ENCODE measurements around the gene SMIM14.

- RRBS, result no CpG with 5 or more reads among the region's 6 CpGs
Observed at GRCh38 chr4:38314665-38315111, 349.3 kb upstream of the KLF3 start.

DNA sequence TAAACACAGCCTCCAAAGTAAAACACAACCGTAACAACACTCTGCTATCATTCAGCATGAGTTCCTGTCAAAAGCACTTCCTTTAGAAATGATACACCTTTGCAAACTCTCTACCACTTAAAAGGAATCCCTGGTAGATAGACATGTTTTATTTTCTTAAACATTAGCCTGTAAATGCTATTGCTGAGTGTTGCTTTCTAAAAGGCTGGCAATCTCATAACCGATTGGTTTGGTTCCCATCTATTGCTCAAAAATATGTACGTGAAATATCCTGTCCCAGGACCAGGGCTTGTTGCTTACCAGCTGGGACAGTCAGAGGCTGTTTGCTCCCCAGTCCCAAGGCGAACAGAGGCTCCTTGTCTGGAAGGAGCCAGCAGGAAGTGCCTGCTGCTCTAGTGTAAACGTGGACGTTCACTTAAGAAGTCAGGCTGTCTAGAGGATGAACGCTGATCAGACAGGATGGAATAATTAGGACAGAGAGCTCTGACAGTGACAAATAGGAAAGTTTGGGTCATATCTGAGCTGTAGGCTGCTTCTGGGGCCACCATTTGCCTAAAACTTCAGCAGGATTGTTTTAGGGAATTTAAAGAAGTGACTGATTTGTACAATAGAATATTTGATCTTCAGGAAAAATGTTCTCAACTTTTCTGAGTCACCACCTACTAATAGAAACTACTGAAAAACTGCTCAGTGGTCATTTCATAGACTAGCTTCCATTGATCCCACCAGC is 173.8 kb upstream of the KLF3 start:
- RRBS, result no CpG with 5 or more reads among the region's 7 CpGs

DNA sequence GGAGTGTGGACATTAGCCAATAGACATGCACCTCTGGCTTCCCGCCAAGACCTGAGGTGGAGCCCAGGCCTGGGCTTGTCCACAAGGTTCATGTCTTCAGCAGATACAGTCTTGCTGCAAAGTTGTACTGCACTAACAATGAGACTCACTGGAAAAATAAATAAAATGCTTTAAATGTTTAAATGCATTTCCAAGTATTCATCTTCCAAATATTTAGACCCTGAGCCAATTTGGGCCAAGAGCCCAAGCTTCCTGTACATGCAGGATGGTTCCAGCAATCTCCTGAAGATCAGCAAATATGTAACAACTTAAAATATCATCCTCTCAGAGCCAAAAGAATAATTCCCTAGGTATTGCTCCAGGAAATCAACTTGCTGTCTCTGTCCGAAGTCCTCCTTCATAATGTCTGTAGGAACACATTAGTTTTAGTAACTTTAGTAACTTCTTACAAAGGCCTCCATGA is 98.6 kb upstream of the KLF3 start:
- RRBS, result no CpG with 5 or more reads among the region's 2 CpGs

DNA sequence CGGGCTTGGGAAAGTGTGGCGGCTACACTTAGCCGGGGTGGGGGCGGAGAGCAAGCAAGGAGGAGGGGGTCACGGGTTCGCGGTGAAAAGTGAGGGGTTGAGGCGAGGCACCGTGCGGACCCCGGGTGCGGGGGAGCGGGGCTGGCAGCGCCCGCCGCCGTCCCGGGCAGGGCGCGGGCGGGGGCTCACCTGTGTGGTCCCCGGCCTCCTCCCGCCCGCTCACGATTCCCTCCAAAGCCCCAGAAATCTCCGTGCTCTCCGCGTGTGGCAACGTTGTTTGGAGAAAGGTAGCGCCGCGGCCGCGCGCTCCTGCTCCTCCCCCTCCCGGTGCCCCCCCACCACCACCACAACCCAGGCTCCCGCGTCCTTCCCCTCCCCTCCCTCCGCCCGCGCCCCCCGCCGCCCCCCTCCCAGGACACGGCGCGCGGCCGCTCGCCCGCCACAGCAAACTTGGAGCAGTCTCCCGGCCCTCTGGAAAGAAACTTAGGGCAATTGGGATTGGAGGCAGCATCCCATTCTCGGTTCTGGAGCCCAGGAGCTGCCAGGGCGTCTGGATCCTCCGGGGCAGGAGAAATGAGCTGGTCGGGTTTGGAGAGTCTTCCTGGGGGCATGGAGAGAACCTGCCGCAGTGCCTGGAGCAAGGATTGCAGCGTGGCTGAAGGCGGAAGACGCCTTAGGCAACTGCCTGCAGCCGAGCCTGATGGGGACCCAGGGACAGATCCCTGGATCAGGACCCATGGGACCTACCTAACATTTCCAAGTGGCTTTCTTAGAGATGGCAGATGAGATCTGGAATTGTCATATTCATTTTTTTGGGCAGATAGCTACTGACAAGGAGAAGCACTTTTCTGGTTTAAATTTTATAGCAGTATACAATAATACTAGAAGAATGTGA is 853 bp downstream of the KLF3 start:
- RRBS, result 2% methylated on average over 20 of the region's 60 CpGs

DNA sequence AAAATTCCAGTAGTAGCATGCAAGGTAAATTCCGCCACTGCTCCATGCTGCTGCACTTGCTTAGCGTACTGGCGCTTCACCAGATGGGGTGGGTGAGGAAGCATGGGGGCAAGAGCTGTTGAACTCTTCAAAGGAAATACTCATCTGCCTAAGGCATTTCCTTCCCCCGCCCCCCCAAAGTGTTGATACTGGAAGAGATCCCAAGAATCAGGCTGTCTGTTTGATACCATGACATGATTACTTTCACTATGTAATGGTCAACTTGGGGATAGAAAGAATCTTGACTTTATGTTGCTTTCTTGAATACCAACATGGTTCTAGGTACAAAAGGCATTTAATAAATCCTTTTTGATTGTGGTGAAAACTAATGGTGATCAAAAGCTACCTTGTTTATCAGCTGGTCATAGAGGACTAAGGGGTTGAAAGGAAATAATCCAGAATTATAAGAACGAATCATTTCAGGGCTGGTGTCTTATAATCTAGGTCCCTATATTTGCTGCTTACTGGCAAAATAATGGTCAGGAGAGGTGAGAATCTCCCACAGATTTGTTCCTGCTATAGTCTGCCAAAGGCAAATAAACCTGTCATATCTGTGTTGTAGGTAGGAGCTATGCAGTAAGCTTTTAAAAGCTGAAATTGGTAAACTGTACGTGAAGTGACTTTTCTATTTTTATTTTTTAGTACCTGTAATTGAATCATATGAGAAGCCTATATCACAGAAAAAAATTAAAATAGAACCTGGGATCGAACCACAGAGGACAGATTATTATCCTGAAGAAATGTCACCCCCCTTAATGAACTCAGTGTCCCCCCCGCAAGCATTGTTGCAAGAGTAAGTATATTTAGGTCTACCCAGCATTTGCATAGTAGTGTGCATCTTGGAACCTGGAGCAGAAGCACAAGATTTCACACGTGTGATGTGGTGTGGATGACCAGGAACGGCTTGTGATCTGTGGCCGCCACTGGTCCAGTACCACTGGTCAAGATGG is 25.3 kb downstream of the KLF3 start:
- RRBS, result no CpG with 5 or more reads among the region's 11 CpGs

DNA sequence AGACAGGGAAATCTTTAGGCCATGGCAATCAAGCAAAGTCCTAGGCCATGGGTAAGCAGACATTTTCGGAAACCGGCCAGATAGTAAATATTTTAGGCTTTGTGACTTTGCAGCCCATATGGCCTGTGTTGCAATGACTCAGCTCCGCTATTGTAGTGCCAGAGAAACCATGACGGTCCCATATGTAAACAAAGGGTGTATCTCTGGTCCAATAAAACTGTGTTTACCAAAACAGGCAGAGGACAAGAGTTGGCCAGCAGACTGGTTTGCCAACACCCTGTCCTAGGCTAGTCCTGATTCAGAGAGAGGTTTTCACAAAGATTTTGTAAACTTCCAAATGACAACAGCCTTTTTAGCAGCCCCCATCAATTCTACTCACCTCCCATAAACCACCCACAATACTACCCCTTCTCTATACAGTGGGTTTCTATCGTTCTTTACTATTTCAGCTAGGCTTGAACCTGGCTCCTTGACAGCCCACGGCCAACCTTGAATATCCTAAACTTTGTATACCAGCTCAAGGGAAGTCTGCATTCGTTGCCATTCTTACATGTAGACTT is 5.1 kb downstream of the FAM114A1 start:
- RRBS, result no CpG with 5 or more reads among the region's 7 CpGs

GRCh38 chr4:38943386-38943777 is 75.8 kb downstream of the FAM114A1 start:
- RRBS, result no CpG with 5 or more reads among the region's 4 CpGs

DNA sequence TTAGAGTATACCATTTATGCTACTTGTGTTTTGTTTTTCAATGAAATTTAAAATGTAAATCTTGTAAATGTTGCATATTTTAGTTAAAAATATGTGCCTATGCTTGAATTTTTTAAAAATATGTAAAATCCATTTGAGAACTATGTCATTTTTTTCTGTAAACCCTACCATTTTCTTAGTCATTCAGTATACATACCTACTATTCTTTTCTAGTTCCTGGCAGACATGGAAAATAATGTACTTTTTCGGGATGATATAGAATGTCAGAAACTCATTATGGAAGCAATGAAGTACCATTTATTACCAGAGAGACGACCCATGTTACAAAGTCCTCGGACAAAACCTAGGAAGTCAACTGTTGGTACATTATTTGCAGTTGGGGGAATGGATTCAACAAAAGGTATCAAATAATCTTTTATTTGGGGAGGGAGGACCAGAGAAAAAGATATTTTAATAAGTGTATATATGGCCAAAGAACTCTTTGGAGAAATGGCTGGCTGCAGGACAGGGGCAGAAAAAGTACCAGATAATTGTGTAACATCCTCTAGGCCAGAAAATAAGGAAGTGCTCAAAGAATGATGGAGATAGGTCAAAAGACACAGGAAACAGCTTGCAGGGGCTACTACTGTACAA is 34.6 kb downstream of the KLHL5 start:
- RRBS, result no CpG with 5 or more reads among the region's 3 CpGs

DNA sequence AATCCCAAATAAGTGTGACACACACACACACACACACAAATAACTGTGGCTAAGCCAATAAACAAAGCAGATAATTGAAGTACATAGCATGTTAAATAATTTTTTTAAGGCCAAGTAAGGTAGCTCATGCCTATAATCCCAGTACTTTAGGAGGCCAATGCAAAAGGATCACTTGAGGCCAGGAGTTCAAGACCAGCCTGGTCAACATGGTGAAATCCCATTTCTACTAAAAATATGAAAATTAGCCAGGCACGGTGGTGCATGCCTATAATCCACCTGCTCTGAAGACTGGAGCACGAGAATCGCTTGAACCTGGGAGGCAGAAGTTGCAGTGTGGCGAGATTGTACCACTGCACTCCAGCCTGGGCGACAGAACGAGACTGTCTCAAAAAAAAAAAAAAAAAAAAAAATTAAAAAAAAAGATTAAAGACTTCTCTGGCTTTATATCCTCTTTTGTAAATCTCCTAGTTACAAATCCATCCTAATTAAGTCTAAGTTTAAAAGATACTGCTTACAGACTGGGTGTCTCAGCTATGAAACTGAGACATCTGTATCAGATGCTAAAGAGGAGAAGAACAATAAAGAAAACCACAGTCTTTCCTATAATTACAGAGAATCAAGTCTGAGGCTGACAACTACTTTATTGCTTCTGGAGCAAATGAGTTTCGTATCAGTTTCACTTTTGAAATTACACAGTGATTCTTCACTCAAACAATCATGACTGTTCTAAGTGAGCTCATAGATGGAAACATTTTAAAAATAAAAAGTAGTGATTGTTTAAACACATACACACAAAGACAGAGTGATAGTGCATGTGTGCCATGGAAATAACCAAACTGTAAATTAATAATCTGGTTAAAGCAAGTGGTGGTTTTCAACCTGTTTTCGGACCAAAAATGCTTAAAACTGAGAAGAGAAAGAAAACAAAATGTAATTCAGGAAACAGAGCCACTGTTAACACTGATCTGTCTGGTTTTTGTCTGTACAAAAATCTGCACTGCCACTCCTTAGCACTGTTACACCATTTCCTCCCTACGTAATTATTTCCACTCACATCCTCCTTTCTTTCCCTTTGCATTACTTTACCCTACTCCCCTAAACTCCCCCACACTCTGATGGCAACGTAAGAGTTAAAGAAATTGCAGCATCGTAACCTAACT is 12.8 kb downstream of the RFC1 start:
- RRBS, result no CpG with 5 or more reads among the region's 11 CpGs

DNA sequence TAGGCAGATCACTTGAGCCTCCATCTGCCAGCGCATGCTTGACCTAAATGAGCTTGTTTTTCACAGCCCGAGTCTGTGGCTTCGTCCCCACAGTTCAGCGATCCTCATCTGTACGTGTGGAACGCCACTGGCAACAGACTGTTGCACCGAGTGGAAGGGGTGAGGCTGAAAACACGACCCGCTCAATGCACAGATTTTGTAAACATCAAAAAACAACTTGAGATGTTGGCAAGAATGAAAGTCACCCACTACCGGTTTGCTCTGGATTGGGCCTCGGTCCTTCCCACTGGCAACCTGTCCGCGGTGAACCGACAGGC is 12.5 kb downstream of the RPL9 start:
- RRBS, result no CpG with 5 or more reads among the region's 14 CpGs

GRCh38 chr4:39452881-39453861 is 5.6 kb downstream of the RPL9 start:
- RRBS, result no CpG with 5 or more reads among the region's 11 CpGs

- RRBS, result no CpG with 5 or more reads among the region's 5 CpGs
Observed at GRCh38 chr4:39466619-39467125, 7.8 kb downstream of the LIAS start.

GRCh38 chr4:39565970-39566679 is 38.9 kb upstream of the UGDH start:
- RRBS, result no CpG with 5 or more reads among the region's 6 CpGs

DNA sequence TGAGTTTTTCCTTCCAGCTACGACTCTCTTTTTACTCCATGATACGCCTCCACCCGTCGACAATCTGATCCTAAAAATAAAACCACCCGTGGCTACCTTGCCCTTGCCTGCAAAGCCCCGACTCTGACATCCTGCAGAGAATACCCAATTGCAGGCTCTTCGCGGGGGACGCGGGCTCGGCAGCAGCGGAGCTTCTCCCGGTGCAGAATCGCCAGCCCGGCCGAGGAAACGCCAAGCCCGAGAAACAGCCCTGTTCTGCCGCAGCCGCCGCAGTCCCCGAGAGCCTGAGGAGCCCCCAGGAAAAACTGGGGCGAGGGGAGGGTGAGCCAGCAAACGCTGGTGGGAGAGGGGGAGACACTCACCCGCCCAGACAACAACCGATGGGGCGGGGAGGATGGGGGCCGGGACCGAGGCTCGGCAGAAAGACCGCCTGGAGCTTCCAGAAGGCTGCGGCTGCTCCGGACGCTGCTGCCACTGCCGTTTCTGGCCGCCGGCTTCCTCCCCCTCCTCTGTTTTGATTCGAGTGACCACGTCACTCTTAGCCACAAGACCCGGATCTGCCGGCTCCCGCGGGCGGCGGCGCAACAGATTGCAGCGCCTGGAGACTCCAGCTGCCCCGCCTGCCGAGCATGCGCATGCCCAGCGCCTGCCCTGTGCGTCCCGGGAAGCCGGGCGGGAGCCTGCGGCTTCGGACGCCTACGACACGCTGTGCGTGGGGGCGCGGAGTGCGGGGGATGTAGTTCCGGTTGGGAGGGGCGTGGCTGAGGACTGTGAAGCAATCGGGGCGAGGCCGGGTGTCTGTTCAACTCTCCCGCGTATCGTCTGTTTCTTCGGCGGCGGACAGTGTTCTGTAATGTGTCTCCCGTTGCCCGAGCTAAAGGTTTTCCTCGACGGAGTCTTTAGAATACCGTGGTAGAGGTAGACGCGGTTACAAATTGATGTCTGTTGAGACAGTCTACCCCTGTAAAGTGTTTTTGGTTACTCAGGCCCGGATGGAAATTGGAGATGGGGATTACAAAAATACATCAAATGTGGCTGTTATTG is at the start of gene SMIM14:
SMIM14 (minus strand) TSS at position 489 of the 1,044 bp plus-strand sequence.
- RRBS, result 1% methylated on average over 35 of the region's 83 CpGs

- RRBS, result no CpG with 5 or more reads among the region's 2 CpGs
Observed at GRCh38 chr4:39879421-39879978, 98.2 kb downstream of the PDS5A start.

GRCh38 chr4:40192423-40192620 is 4.5 kb upstream of the RHOH start:
- RRBS, result no CpG with 5 or more reads among the region's 2 CpGs

- RRBS, result no CpG with 5 or more reads among the region's 8 CpGs
Observed at GRCh38 chr4:40231371-40231899, 34.6 kb downstream of the RHOH start.

- RRBS, result no CpG with 5 or more reads among the region's 5 CpGs
Observed at GRCh38 chr4:40458442-40459108, 123.4 kb downstream of the CHRNA9 start.

GRCh38 chr4:40513903-40514410 is 115.7 kb downstream of the RBM47 start:
- RRBS, result no CpG with 5 or more reads among the region's 7 CpGs

Measured in aortic smooth muscle cell (primary cell).